Metastatic Breast Carcinoma in the Brain (tissue), 10 donors: ENCODE results near the genes NECAB3 and NCOA6.

- PRO-cap, 10 experiments: no peak in any of the 10 experiments
Measured at GRCh38 chr20:32632272-32633203, 41.2 kb downstream of the C20orf203 start.

DNA sequence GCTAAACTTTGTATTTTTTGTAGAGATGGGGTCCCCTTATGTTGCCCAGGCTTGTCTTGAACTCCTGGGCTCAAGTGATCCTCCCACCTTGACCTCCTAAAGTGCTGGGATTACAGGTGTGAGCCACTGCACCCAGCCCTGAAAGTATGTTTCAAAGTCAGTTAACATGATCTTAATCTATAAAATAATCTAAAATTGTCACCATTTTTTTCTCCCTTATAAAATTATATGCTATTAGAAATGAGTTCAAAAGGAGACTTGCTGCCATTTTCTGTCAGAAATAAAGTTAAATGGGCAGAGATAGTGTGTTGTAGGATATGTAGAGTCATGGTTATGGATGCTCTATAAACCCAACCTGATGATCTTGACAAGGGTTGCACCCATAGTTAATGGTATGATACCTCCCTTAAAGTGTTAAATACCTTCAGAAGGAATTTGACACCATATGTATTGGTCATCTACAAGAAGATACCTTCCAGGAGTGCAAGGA, 7.4 kb upstream of the EFCAB8 start:
- PRO-cap, 10 experiments: no peak in any of the 10 experiments

DNA sequence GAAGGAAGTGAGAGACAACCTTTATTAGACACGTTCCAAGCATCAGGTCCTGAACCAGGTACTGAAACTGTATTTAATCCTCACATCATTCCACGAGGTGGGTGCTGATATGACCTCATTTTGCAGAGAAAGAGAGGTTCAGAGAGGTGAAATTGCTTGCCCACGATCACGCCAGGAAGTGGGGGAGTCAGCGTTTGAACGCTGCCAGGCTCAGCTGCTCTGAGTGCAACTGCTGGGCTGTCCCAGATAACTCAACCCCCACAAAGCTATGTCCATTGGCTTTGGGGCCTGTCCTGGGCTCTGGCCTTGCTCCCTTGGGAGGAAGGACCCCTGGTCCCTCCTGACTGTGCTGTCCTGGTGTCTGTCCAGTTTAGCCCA, 38.7 kb downstream of the SUN5 start:
- PRO-cap, 10 experiments: no peak in any of the 10 experiments

DNA sequence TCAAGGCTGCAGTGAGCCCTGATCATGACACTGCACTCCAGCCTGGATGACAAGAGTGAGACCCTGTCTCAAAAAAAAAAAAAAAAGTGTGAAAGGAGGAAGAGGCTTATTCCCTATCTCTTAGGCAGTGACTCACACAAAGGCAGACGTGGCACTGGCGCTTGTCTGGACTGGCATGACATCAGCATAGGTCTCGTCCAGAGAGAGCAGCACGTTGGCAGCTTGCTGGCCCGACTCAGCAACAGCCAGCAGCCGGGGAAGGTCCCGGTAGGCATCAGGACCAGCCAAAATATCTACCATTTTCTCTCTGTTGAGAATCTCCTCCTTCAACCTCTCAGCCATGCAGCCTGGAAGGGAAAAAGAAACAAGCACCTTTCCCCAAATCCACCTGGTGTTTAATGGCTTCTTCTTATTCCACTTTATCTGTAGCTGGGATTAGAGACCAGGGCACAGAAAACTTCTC, 14.1 kb downstream of the CDK5RAP1 start:
- PRO-cap, 10 experiments: no peak in any of the 10 experiments

GRCh38 chr20:33505506-33506210, 15.8 kb downstream of the CBFA2T2 start:
- PRO-cap, 10 experiments: no peak in any of the 10 experiments

DNA sequence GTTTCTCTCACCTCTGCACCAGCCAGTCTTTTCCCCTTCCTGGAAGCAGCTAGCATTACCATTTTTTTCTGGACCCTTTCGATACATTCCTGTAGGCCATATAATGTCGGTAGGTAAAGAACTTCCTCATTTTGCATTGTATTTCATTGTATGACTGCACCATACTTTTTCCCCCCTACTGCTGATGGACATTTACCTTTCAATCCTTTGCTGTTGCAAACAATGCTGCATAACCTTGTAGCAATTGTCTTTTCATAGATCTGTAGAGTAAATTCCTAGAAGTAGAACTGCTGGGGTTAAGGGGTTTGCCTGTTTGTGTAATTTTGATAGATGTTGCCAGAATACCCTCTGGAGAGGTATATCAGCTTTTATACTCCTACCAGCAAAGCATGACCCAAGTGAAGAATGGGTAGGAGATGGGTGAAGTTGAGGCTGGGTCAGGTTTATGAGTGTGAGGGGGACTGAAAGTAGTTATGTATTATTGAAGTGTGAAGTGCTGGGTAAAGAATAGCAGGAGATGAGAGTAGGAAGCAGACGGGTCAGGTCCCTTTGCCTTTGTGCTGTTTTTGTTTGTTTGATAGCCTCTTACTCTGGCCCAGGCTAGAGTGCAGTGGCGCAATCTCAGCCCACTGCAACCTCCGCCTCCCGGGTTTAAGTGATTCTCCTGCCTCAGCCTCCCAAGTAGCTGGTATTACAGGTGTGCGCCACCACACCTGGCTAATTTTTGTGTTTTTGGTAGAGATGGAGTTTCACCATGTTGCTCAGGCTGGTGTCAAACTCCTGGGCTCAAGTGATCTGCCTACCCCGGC, 17.8 kb downstream of the CBFA2T2 start:
- PRO-cap, 10 experiments: no peak in any of the 10 experiments

- PRO-cap, 10 experiments: no peak in any of the 10 experiments
Measured at GRCh38 chr20:33572112-33573076, 82.5 kb downstream of the CBFA2T2 start.

DNA sequence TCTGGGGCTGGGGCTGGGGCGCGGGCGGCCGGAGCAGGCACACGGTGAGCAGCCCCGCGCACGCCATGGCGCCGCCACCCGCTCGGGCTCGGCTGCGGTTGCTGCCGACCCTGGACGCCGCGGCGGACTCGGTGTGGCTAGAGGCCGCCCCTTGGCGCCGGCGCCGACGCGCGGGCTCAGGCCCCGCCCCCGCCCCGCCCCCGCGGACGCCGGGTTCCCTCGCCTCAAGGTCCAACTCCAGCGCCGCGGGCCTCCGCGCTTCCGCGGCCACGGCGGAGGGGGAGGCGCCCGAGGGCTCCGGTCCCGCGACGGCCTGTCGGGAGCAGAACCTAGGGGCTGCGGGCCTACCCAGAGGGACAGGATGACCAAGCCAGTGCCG, at the start of gene NECAB3:
TSS of gene NECAB3 (minus strand) at position 143 of the 379 bp plus-strand sequence.
- PRO-cap, 10 experiments: peak in 10 of 10 experiments; most common plus-strand start position 240 of the sequence (in 10); most common minus-strand start position 130 of the sequence (in 5)

GRCh38 chr20:33992348-33992995, 1.2 kb upstream of the RALY start:
- PRO-cap, 10 experiments: peak in 5 of 10 experiments; most common plus-strand start chr20:33992833 (in 1); most common minus-strand start chr20:33992913 (in 4)

- PRO-cap, 10 experiments: no peak in any of the 10 experiments
Measured at GRCh38 chr20:34121568-34122059, 9.6 kb upstream of the EIF2S2 start.

- PRO-cap, 10 experiments: peak in 3 of 10 experiments; most common plus-strand start chr20:34311522 (in 1); most common minus-strand start chr20:34311406 (in 2)
Measured at GRCh38 chr20:34311337-34312088, 8.4 kb upstream of the AHCY start.

- PRO-cap, 10 experiments: no peak in any of the 10 experiments
Measured at GRCh38 chr20:34402874-34403282, 39.8 kb downstream of the ITCH start.

GRCh38 chr20:34540483-34541183, 17.9 kb upstream of the MAP1LC3A start:
- PRO-cap, 10 experiments: no peak in any of the 10 experiments

- PRO-cap, 10 experiments: peak in 5 of 10 experiments; most common plus-strand start chr20:34549837 (in 4); most common minus-strand start chr20:34549625 (in 2)
Measured at GRCh38 chr20:34549336-34549996, 9.1 kb upstream of the MAP1LC3A start.

- PRO-cap, 10 experiments: no peak in any of the 10 experiments
Measured at GRCh38 chr20:34559299-34559599, 731 bp downstream of the MAP1LC3A start.

GRCh38 chr20:34579182-34579560, 20.7 kb downstream of the MAP1LC3A start:
- PRO-cap, 10 experiments: no peak in any of the 10 experiments

- PRO-cap, 10 experiments: no peak in any of the 10 experiments
Measured at GRCh38 chr20:34639708-34640515, 37.0 kb downstream of the PIGU start.

- PRO-cap, 10 experiments: no peak in any of the 10 experiments
Measured at GRCh38 chr20:34708546-34709020, 4.4 kb downstream of the TP53INP2 start.

- PRO-cap, 10 experiments: peak in 10 of 10 experiments; most common plus-strand start chr20:34825754 (in 10); most common minus-strand start chr20:34825651 (in 7)
Measured at GRCh38 chr20:34825525-34825859, at the start of gene NCOA6. Gene NCOA6 (minus strand): TSS chr20:34825651.

DNA sequence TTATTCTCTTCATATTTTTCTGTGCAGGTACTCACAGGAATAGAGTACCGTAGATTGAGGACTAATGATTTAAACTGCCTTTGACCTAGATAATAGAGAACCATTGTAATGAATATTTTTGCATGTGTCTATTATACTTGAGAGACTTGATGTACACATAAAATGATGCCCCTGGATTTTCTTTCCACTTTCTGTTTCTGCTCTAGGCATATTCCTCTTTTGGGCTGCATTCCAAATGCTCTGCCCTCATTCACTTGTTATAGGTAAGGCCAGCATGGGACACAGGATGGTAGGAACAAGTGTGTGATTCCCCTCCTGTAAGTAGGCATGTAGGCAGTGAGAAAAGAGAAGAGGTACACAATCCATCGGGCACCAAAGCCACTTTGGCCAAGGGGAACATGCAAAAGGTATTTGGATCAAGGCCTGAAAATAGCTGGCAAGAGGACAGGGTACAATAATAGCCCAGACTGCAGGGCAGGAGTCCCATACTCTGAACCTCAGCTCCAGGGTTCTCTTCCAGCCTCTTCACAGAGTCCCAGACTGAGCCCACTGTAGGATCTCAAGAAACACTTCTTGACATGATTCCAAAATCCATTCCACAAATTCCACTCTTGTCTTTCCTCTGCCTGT, 19.5 kb downstream of the ACSS2 start:
- PRO-cap, 10 experiments: no peak in any of the 10 experiments